ENCODE results near the genes HLA-DRB5 and TAP1.

DNA sequence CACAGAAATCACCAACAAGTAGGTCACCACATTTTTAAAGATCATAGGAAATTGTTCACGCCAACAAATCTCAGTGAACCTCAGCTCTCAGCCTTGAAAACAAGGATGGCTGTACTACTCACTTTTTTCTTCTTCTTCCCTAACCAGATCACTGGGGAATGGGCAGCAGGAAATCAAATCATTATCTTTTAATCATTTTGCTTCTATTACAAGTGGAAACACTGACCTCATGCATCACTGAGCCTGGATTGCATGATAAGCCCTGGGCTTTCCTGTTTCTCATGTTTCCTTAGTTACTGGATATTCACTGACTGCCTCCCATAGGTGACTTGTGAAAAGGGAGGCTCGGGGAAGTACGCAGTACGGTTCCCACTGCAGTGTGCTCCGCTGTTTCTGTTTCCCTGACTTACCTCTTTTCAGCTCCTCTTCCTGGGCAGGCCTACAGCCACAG is 13.4 kb downstream of the BTNL2 start:
- RRBS: no CpG with 5 or more reads among the region's 5 CpGs

- RRBS: no CpG with 5 or more reads among the region's 4 CpGs
Observed at GRCh38 chr6:32471537-32471910, 31.8 kb downstream of the HLA-DRA start.

GRCh38 chr6:32529893-32530908 is at the start of gene HLA-DRB5:
TSS of gene HLA-DRB5 (minus strand) at chr6:32530287.
- RRBS: no CpG with 5 or more reads among the region's 9 CpGs

- RRBS: no CpG with 5 or more reads among the region's 11 CpGs
Observed at GRCh38 chr6:32558355-32558818, 28.3 kb upstream of the HLA-DRB5 start.

- RRBS: no CpG with 5 or more reads among the region's 4 CpGs
Observed at GRCh38 chr6:32588138-32588810, 1.4 kb downstream of the HLA-DRB1 start.

GRCh38 chr6:32690233-32690644 is 23.8 kb upstream of the HLA-DQB1 start:
- RRBS: no CpG with 5 or more reads among the region's 2 CpGs

DNA sequence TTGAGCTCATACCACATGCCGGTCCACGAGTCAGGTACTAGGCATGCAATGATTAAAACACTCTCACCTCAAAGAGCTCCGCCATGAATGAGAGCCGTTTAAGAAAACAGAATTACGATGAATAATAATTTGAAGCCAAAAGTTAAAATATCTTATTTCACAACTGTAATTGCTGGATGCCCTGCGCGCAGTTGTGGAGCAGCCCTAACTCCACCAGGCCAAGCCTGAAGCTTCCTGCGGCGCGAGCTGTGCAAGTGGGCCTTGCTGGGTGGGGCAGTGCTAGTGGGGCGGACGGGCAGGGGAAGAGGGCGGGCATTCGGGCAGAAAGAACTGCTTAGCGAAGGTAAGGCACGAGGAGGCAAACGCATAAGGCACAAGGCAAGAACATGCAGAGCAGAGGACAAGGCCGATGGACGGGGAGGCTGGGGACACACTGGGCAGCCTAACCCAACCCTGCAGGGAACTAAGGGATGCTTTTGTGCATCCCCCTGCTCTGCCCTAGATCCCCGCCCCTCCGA is 2.3 kb downstream of the HLA-DQB2 start:
- RRBS: no CpG with 5 or more reads among the region's 21 CpGs

GRCh38 chr6:32814898-32815865 is 1.6 kb downstream of the HLA-DOB start:
- RRBS: no CpG with 5 or more reads among the region's 12 CpGs

DNA sequence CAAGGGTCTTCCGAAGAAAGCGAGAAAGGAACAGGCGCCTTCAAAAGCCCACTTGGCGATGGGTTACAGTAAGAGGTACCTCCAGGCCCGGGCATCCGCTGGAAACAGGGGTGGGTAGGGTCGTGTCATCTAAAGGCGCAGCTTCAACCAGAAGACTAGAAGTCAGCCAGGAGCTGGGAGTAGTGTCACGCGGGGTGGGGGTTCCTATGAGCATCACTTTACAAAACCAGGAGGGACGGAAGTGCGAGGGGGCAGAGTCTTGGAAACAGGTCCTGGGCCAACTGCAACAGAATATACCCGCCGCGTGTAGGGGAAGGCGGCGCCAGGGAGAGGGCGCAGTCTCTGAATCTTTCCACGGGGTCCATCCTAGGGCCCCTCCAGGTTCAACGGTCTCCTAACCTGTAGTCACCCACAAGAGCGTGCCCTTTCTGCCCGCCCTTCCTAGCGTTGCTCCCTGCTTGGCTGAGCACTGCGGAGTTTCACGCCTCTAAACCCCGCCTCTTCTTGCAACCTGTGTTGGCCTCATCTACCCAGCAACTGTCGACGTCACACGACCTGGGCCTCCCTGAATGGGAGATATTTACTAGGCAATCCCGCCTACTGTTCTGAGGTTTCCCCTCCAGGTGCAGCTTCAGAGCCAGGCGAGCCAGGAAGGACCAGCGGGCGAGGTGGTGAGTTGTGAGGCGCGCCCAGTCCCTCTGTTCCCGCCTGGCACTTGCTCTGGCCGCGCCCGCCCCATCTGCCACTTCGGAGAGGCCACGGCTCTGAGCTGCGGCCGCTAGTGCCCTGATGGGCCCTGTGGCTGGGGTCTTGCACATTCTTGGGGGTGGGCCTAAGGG is 572 bp upstream of the PSMB8 start:
- RRBS: no CpG with 5 or more reads among the region's 43 CpGs

GRCh38 chr6:32853368-32854324 is at the start of gene TAP1:
TSS of gene TAP1 (minus strand) at chr6:32853704.
- RRBS: 2% methylated on average over 19 of the region's 77 CpGs

GRCh38 chr6:32950358-32950796 is 2.5 kb downstream of the HLA-DMA start:
- RRBS: no CpG with 5 or more reads among the region's 8 CpGs

GRCh38 chr6:33088786-33089235 is 13.0 kb downstream of the HLA-DPB1 start:
- RRBS: no CpG with 5 or more reads among the region's 5 CpGs

GRCh38 chr6:33161304-33162092 is 30.8 kb downstream of the COL11A2 start:
- RRBS: 10% methylated on average over 27 of the region's 55 CpGs

GRCh38 chr6:33197961-33199023 is 2.2 kb downstream of the RXRB start:
- RRBS: no CpG with 5 or more reads among the region's 8 CpGs

DNA sequence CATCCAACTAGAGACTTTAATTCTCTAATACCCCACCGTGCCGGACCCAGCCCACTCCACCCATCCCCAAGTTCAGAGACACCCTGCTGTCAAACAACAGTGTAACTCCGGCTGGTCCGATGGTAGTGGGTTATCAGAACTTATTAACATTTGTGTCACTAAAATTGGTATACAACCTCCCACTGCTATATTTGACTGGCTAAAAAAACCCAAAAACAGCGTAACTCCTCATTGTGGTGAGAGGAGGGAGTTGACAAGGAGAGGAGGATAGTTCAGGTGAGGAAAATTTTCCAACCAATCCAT is 1.0 kb downstream of the RXRB start:
- RRBS: 12% methylated on average over 2 of the region's 5 CpGs

DNA sequence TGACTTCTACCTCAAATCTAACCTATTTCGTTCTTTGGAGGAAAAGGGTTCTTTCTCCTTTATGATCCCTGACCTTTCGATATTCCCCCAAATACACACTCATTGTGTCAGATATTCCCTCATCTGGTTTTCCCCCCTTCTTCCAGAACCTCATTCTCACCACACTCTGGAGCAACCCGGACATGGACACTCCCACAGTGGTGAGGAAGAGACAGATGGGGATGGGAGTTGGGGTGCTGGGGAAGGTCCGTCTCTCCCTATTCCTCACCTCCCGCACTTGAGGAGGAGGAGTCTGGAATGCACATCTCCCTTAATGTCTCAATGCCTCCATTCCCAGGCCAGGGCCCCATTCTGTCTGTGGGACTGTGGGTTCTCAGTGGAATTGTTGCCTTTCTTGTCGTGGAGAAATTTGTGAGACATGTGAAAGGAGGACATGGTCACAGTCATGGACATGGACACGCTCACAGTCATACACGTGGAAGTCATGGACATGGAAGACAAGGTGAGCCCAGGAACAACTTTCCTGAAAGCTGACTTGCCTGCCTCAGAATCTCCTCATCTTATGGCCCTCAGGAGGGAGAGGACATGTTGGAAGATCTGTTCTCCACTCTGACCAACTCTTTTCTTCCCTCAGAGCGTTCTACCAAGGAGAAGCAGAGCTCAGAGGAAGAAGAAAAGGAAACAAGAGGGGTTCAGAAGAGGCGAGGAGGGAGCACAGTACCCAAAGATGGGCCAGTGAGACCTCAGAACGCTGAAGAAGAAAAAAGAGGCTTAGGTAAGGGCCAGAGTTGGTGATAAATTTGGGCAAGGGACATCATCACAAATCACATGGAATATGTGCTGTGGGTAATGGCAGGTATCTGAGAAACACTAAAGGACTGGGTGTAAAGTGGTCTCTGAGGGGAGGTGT is 1.5 kb downstream of the SLC39A7 start:
- RRBS: no CpG with 5 or more reads among the region's 11 CpGs

DNA sequence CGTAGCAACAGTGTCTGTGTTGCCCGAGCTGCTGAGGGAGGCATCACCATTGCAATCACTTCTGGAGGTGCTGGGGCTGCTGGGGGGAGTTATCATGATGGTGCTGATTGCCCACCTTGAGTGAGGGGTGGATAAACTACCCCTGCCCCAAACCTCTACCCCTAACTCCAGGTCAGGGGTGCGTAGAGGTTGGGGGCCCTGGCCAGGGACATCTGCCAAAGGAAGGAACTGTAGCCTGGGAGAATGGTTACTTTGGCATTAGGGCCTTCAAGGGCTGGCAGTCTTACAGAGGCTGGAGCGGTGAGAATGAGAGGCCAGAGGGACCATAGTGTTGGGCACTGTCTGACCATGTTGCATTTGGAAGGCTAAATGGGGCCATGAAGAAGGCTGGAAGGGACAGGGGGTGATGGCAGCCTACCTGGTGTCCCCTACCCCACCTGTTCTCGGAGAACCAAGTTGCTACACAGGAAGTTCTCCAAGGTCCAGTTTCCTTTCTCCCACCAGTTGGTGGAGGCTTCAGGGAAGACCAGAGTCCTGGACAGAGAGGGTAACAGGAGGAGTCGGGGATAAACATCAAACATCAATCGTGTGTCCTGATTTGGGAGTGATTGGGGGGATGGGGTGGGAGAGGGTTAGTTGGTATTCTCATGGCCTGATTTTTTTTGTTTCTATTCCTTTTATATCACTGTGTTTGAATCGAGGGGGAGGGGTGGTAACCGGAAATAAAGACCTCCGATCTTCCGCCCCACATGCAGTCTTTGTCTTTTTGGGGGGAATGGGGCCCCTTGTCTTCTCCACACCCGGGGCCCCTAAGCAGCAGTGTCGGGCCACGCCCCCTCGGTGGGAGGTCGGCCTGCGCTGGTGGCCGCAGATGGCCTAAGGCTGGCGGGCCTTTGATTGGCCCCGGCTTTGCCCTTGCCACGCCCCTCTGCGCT is 498 bp upstream of the HSD17B8 start:
- RRBS: 6% methylated on average over 4 of the region's 22 CpGs

DNA sequence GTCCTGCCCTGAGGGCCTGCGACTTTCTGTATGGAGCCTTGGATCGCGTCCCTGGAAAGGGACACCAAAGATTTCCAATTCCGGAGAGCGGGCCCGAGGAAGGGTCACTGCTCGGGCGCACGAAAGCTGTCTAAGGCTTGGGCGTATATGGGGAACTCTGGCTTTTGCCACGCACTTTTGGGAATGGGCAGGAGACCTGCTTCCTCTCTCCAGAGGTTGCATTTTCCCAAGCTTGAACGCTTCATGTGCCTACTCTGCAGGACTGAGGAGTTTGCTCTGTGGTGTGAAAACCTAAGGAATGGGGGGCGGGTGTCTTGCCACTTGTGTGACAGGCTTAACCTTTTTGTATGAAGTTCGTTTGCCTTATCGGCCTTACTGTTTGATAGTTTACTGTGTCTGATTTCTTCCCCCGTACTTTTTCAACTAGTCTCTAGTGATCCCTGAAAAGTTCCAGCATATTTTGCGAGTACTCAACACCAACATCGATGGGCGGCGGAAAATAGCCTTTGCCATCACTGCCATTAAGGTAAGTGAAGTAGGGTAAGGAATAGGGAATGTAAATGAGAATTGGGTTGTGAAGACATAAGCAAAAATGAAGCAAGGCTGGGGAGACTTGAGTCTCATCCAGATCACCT is 443 bp downstream of the RPS18 start:
- RRBS: 0% methylated on average over 1 of the region's 20 CpGs

GRCh38 chr6:33298041-33298549 is 647 bp downstream of the RGL2 start:
- RRBS: no CpG with 5 or more reads among the region's 19 CpGs